Iris pigment epithelial cell (primary cell): ENCODE measurements around a stretch of chr11.

- RRBS: no CpG with 5 or more reads among the region's 1 CpG
Measured at GRCh38 chr11:35111054-35111318, 28.0 kb upstream of the CD44 start.

DNA sequence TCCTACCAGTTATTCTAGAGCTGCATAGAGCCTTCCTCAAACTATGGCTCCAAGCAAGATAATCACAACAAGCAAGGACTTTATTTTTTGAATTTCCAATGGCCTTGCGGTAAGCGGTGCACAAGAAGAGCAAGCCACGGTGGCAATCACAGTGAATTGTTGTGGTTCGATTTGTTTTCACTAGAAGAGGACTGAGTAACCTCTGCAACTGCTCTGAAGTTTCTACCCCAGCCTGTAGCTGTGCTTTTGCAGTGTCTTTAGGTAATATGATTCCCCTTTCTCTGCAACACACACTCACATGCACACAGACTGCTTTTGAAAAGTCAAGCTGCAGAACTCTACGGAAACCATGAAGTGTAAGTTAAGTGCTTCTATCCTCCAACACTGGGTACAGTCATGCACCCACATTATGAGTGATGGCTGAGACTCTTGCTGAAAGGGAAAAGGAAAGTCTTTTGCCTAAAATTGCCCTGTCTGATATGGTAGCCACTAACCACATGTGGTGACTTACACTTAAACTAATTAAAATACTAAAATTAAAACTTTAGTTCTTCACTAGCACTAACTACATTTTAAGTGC, 38.4 kb downstream of the CD44 start:
- RRBS: no CpG with 5 or more reads among the region's 5 CpGs

DNA sequence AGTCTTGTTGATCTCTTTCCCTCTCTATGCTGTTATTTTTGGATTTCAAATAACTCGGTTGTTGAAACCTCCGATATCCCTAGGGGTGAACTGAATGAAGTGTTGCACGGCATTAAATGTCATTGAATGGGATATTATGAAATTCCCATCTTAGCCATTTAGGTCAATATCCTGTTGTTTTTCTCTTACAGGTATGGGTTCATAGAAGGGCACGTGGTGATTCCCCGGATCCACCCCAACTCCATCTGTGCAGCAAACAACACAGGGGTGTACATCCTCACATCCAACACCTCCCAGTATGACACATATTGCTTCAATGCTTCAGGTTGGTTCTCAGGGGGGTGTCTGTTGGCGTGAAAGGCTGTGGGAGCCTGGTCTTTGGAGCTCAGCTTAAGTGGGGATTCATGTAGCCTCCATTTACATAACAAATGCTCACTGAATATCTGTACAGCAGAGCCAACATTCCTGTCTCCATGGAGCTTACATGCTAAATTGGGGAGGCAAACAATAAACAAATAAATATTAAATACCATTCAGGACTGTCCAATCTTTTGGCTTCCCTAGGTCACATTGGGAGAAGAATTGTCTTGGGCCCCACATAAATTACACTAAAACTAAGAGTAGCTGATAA, 41.2 kb downstream of the CD44 start:
- RRBS: no CpG with 5 or more reads among the region's 6 CpGs

GRCh38 chr11:35211102-35211477, 72.1 kb downstream of the CD44 start:
- RRBS: no CpG with 5 or more reads among the region's 3 CpGs

DNA sequence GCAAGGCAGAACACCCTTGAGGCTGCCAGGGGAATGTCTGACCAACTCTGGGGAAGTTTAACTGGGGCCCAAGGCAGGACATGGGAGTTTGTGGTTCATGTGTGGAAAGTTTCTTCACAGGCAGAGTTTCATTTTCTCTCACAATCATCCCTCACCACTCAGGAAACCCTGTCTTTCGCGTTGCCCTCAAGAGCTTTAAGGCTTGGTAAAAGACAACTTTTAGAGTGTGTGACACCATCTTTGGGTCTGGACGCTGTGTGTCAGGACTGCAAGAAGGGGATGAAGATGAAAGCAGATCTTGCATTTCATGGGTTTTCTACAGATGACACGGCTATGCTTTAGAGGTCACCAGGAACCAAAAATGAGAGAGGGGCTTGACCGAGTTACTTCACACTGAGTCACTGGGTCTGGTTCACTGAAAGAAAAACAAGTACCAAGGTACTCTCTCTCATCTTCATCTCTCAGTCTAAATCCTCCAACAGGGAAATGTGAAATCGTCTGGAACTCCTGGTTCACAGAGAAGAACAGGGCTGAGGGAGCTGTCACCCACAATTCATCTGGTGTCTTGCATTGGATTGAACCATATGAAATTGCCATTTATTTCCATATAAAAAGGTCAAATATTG, 133.6 kb downstream of the CD44 start:
- RRBS: no CpG with 5 or more reads among the region's 6 CpGs

DNA sequence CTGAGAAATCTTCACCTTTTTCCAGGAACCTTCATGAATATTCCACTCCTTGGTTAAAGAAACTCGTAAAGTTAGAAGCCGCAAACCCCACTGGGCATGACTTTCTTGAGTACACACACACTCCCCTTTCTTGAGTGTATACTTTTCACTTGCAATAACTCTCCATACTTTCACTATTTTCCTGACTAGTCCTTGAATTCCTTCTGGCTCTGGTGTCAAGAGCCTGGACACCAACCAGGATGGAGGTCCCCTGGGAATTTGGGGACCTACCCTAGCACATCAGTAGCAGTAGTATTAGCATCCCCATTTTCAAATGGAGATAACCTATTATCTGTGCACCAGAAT, 76.0 kb downstream of the SLC1A2 start:
- RRBS: no CpG with 5 or more reads among the region's 2 CpGs

DNA sequence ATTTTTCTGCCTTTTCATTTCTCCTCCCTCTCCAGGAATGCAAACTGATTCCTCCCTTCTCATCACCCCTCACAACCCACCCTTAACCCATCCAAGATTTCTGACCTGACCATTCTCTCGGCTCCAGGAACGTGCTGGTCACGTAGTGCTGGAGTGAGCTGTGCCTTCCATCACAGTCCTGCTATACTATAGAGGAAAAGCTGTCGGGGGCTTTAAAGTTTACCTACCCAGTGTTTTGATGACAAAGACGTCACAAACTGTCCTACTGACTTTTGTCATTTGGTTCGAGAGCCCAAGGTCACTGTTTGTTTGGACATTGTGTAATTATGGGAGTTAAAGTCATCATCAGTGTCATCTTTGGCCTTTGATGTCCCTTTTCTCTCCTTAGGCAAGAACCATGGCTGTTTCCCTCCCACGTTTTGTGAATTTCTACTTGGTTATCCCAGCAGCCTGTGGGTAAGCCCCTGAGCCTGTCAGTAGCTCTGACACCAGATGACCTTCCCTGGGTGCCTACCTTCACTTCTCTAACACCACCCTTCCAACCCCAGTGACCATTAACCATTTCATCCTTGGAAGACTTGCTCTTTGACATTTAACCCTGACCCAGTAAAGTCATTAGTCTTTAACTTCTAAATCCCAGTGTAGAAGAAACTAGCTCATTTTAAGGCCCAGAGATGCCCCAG, 59.3 kb downstream of the SLC1A2 start:
- RRBS: no CpG with 5 or more reads among the region's 7 CpGs

DNA sequence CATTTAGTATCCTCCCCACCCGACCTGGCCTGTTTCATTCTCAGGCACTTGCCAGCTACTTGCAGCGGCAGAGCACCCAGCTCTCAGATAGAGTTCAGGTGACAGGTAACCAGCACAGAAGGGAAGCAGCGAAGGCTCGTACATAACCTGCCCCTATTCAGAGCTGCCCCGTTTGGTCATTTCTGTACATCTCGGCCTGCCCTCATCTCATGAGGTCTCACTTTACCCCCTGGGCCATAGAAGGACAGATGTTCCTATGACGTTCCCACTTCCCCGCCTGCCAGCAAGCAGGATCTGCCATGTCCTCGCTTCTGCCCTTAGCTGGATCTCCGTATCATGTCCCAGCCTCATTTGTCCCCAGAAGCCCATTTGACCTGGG, 981 bp downstream of the PAMR1 start:
- RRBS: no CpG with 5 or more reads among the region's 10 CpGs

DNA sequence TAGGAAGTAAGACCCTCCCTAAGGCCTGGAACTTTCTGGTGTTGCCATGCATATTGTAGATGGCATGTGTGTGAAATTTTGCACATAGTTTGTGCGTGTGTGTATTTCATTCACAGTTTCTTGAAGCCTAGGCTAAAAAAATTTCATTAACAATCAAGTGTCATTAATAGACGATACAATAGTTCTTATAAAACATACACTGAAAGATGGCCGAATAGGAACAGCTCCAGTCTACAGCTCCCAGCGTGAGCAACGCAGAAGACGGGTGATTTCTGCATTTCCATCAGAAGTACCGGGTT, 40.0 kb downstream of the TRIM44 start:
- RRBS: no CpG with 5 or more reads among the region's 7 CpGs

DNA sequence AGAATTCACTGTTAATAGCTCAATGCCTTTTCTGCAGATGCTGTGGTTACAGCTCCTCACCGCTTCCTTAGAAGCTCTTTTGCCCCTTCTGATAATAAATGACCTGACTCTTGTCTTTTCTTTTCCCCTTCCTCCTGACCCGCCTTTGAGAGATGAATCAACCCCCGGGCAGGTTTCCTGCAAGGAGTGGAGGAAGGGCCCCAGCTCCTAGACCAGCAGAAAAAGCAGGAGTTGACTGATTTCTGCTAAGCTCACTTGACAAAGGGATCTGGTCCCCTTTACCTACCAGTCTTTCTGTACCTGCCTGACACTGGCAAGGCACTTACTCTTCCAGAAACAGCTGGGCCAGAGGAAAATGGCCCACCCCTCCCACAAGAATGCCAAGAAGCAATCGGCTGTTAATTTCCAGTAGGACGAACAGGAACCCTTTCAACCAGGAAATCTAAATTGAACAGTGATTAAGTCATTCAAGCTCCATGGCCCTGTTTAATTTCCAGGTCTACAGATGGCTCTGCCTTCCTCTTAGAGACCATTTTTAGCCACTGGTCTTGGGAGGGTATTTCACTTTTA, 67.4 kb downstream of the PRR5L start:
- RRBS: no CpG with 5 or more reads among the region's 5 CpGs

DNA sequence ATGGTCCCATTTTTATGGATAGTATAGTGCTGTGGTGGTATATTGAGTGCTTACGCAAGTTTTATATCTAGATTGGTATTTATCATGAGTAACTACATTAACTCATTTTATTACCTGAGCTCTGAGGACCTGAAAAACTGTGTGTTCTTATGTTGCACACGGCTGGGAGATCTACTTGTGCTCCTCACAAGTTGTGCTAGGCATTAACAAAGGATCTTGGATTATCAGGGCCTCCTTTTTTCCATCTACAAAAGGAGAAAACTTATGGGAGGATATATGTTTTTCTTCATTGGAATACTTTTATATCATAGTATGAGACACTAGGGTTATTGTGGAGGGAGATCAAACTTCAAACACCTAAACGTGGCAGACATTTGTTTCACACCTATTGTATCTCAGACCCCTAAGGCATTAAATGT, 75.3 kb downstream of the PRR5L start:
- RRBS: no CpG with 5 or more reads among the region's 3 CpGs

- RRBS: no CpG with 5 or more reads among the region's 7 CpGs
Measured at GRCh38 chr11:36409068-36409667, 100.9 kb downstream of the TRAF6 start.

- RRBS: no CpG with 5 or more reads among the region's 15 CpGs
Measured at GRCh38 chr11:36410966-36411846, 98.9 kb downstream of the TRAF6 start.

DNA sequence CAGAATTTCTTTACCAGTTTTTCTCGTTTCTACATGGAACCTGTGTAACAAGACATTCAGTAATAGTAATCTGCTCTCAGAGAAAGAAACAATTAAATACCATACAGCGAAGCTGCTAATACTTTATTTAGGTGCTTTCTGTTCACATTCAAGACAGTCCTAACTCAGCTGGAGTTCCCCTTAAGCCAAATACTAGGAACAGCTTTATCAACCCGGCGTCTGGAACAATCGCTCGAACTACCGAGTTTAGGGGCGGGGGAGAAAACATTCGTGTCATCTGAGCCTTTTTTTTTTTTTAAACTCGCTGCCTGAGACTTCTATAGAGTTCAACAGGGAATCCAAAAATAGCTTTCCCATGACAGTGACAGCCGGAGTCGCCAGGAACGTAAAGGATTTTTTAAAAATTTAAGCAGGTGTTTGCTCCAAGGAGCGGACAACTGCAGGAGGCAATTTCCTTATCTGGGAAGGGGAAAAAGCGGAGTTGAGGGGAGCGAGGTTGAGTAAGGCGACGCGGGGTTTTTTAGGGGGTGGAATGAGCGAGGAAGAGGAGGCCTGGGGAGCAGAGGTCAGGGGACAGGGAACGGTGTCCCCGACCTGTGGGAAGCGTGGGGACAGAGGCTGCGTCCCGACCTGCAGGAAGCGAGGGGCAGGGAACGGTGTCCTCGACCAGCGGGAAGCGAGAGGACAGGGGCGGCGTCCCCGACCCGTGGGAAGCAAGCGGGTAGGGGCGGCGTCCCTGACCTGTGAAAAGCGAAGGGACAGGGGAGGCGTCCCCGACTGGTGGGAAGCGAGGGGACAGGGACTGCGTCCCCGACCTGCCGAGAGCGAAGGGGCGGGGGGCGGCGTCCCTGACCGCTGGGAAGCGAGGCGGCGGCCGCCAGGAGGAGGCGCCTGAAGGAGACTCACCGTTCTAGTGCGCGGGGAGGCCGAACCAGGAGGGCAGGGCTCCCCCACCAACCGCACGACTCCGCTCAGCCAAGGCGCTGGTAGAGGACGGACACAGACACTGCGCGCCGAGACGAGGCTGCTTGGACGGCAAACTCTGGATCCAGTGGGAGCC, 600 bp downstream of the TRAF6 start:
- RRBS: no CpG with 5 or more reads among the region's 68 CpGs

DNA sequence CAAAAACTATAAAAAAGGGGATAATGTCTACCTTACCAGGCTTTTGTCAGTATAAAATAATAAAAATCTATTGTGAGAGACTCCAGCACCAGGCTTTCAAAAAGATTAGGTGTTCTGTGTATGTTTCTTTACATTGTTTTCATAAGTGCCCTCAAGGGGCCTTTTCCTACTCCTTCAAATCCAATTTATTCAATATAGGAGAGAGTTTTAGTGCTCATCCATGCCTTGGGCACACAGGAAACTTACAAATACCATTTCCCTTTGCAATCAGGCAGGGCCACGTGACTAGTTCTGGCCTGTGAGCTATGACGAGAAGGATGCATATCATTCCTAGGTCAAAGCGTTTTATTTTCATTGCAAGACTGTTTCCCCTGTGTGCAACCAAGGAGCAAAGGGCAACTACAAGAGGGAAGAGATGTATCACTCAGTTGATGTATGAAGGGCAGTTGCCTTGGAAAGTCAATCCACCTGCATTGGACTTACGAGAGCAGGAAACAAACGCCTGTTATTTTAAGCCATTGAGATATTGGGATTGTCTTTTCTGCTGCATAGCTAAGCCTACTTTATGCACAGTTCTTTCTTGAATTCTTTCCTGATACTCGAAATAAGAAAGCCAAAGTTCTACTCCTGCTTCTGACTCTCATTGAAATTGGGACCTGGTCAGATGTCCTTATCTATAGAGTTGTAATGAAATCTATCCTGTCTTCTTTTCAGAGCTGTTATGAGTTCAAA, 2.0 kb upstream of the TRAF6 start:
- RRBS: no CpG with 5 or more reads among the region's 6 CpGs

DNA sequence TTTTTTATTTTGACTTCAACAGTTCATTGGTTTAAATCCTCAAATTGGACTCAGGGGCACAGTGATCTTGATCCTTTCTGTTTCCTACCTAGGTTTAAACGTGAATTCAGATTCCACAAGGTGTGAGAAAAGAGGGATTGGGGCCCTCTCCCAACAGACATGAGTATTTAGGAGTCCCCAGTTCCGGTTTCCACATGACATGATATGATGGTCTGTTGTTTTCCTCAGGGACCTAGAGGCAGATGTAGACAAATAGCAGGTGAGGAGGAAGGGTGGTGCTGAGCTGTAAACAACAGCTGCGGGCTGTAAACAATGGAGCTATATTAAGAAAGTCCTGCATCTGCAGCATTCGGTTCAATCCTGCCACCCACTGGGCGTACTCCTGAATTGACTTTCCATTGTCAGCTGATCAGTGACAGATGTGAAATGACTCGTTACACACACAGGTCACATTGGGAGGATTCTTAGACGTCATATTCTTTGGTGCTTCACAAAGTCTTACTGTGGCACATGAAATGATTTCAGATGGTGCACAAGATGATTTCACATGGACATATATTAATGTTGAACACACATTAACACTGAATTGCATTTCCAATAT, 26.9 kb upstream of the RAG1 start:
- RRBS: no CpG with 5 or more reads among the region's 7 CpGs

- RRBS: no CpG with 5 or more reads among the region's 8 CpGs
Measured at GRCh38 chr11:43269313-43269512, 42.6 kb upstream of the API5 start.

DNA sequence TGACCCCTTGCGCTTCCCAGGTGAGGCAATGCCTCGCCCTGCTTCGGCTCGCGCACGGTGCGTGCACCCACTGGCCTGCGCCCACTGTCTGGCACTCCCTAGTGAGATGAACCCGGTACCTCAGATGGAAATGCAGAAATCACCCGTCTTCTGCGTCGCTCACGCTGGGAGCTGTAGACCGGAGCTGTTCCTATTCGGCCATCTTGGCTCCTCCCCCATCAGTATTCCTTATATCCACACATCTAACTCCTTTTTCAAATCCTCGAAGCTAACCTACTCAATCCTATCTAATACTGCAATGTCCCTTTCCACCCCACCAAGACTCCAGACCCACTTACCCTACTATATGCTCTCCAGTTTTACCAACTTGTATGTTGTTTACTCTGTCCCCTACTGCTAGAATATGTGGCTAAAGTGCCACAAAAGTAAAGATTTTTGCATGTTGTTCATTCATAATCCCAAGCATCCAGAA, 6.8 kb upstream of the TTC17 start:
- RRBS: no CpG with 5 or more reads among the region's 16 CpGs

- RRBS: no CpG with 5 or more reads among the region's 4 CpGs
Measured at GRCh38 chr11:43403424-43403860, 44.7 kb downstream of the TTC17 start.